CMK (cell line): Measurements from ENCODE around the genes PRKAR2A and GMPPB.

GRCh38 chr3:48430761-48431220 is 905 bp upstream of the PLXNB1 start:
- RRBS: no CpG with 5 or more reads among the region's 3 CpGs

- RRBS: no CpG with 5 or more reads among the region's 5 CpGs
These were observed 7.3 kb downstream of the TREX1 start for GRCh38 chr3:48473384-48473745.

DNA sequence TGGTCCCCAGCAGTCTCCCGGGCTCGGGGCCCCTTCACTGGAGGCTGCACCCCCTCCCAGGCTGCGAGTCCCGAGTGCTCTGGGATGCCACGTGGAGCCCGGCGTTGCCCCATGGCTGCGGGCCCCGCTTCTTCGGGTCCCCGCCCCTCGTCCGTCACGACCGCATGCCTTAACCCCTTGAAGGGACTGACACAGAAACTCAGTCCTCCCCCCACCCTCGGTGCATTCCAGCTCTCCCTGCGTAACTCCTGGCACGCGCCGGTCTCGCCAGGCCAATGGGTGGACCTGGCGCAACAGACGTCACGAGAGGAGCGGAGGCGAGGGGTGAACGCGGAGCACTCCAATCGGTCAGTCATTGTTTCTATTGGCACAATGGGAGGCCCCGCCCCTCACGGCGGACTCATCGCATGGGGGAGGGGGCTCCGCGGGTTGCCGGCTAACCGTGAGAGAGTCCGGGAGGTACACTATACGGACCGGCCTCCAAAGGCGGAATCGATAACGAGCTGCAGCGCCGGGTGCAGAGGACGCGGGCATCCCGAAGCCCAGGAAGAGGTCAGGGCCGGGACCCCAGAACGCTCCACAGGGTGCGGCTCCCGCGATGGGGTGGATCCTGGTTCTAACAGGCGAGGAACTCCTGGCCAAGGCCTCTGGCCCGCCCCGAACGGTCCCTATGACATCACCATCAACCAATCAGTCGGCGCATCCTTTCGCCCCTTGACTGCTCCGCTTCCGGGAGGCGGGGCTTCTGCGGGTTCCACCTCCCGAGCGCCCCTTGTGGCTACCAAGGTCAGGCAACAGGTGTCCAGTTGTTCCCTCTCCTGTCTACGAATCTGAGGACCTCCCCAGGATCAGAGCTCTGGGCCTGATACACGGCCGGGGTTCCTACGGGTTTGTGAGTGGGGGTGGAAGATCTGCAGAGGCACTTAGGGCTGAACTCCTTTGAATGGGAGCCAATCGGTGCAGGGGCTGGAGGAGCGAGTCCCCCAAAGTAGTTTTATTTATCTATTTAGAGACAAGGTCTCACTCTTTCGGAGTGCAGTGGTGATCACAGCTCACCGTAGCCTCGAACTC is 1.1 kb upstream of the CELSR3 start:
- RRBS: 5% methylated on average over 14 of the region's 75 CpGs

DNA sequence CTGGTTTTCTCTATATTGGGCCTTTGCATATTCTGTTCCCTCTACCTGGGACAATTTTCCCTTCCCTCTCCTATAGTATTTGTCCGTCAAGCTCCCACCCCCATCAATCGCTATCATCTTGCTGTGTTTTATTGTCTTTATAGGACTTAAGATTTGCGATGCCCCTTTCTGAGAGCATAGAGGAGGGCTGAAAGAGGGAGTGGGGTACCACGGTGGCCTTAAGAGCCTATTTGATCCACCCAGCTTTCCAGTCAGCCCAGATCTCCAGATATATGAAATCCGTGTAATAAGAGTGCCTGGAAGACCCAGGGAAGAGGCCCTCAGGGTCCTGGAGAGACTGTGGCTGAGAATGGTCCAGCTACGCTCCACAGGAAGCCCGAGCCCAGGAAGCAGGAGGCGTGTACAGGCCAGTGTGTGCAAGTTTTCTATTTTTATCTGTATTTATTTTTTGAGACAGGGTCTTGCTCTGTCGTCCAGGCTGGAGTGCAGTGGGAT is 827 bp upstream of the NCKIPSD start:
- RRBS: no CpG with 5 or more reads among the region's 9 CpGs

GRCh38 chr3:48734917-48735403 is 17.9 kb upstream of the IP6K2 start:
- RRBS: no CpG with 5 or more reads among the region's 10 CpGs

- RRBS: 2% methylated on average over 10 of the region's 118 CpGs
These were observed at the start of gene PRKAR2A for GRCh38 chr3:48846974-48848067. Gene PRKAR2A, minus strand, starts transcription at chr3:48847874.

GRCh38 chr3:48918192-48918564 is 464 bp upstream of the ARIH2 start:
- RRBS: under 1% methylated on average over 4 of the region's 20 CpGs

DNA sequence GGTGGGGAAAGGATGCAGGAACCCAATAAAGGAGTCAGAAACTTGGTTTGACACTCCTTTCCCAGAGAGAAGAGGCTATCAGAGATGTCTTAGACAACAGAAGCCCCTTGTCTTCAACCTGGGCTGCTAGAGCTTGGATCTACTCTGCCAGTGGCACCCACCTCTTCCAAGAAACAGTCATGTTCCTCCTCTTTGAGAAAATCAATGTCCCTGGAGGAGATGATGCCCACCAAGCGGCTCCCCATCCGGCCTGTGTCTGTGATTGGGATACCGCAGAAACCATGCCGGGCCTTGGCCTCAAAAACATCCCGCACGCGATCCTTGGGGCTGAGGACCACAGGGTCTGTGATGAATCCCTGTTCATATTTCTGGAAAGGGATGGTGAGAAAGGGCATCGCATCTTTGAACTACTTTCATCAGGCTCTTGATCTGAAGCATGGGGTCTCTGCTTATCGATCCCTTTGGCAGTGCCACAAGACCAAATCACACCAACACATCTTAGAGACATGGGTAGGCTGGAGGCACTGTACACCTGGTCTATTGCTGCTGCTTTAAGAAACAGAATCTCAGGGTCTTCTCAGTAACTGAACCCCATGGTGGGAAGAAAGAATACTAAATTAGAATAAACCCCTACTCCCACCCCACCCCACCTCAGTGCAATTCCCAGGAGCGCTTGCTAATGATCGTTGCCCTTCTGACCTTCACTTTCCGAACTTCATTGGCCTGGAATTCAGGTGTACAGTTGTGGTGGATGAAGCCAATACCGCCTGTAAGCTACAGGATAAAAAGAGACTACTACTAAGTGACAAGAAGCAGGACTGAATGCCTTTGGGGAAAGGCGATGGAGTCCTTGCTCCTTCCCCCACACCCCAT is 1.4 kb downstream of the IMPDH2 start:
- RRBS: no CpG with 5 or more reads among the region's 14 CpGs

GRCh38 chr3:49119809-49120469 is 684 bp downstream of the USP19 start:
- RRBS: 2% methylated on average over 3 of the region's 13 CpGs

DNA sequence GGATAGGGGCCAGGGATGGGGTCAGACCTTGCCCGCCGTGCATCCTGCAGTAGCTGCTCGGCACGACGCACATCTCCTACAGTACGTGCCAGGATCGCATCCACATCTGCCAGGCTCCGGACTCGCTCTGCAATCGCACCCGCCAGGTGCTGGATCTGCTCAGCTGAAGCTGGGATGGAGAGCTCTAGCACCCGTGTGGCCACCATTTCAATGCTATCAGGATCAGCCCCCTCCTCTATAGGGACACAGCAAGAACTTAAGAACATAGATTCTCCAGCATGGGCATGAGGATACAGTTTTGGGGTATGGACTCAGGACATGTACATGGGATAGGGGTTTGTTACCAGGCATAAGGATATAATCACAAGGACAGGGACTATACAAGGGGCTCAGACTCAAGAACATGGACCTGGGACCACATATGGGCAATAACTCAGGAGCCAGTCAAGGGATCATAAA is 1.5 kb upstream of the USP19 start:
- RRBS: no CpG with 5 or more reads among the region's 12 CpGs

DNA sequence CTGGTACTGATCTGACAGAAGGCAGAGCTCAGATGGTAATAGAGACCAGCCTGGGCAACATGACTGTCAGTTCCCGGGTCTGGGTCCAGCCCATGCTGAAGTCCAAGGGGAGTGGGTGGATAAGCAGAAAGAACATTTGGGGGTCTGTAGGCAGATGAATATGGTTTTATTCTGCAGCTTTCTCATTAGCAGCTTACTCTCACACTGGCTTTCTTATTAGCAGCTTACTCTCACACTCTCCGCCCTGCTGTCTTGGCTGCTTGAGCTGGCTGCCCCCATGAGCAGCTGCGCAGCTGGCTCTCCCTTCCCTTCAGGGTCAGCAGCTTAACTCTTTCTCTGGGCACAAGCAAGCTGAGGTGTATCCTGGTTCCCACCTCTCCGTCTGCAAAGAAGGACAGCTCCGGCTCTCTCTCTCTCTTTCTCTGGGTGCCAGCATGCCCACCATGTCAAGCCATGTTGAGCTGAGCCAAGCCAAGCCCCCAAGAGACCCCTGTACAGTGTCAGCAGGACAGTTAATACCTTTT is 18.6 kb downstream of the IHO1 start:
- RRBS: no CpG with 5 or more reads among the region's 5 CpGs

DNA sequence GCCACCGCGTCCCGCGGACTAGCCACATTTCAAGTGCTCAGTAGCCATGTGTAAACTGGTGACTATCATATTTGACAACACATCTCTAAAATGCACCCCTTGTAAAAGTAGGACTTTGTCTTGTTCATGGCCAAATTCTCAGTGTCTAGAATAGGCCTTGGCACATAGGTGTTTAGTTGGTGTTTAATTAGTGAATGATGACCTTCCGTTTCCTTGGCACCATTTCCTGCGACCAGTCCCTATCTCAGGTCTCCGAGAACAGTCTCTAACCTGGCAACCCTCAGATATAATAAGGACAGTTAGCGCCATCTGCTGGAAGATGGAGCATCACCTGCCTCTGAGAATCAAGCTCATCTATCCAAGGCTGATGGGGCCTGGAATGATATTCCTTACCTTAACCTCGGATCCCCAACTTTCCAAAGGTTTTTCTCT is 19.9 kb upstream of the NICN1 start:
- RRBS: no CpG with 5 or more reads among the region's 9 CpGs

DNA sequence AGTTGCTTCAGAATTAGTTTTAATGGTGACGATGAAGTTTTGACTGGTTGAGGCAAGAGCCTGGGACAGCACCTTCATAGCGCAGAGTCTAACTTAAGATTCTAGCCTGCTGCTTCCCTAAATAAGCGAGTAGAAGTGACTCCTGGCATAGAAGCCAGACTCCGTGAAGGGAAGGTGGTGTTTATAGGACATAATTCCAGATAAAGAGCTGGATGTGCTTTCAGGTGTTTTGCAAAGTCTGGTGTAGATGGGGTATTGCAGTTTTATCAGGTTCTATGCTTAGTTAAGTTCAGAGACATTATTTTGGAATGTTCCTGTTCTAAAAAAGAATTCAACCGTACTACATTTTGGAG is 1.0 kb downstream of the DAG1 start:
- RRBS: no CpG with 5 or more reads among the region's 5 CpGs

- RRBS: no CpG with 5 or more reads among the region's 3 CpGs
These were observed 30.6 kb downstream of the DAG1 start for GRCh38 chr3:49500688-49501038.

DNA sequence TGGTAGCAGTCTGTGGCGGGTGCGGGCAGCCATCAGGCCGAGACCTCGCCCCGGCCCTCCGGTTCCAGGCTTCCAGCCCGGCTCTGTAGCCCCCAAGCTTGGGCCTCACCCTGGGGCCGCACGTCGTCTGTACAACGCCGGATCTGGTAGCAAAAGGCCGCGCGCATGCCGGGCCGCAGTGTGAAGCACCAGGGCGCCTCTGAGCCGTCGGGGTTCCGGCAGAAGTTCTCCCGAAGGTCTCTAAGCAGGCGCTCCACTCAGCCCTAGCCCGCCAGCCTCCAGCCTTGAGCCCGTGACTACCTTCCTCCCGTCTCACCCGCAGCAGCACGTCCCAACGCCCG is 3.4 kb downstream of the MST1 start:
- RRBS: no CpG with 5 or more reads among the region's 30 CpGs

GRCh38 chr3:49722365-49723188 is 1.2 kb downstream of the GMPPB start:
- RRBS: no CpG with 5 or more reads among the region's 18 CpGs

- RRBS: 1% methylated on average over 44 of the region's 101 CpGs
These were observed at the start of gene GMPPB for GRCh38 chr3:49723665-49724625. Gene GMPPB, minus strand, starts transcription at chr3:49723951.

DNA sequence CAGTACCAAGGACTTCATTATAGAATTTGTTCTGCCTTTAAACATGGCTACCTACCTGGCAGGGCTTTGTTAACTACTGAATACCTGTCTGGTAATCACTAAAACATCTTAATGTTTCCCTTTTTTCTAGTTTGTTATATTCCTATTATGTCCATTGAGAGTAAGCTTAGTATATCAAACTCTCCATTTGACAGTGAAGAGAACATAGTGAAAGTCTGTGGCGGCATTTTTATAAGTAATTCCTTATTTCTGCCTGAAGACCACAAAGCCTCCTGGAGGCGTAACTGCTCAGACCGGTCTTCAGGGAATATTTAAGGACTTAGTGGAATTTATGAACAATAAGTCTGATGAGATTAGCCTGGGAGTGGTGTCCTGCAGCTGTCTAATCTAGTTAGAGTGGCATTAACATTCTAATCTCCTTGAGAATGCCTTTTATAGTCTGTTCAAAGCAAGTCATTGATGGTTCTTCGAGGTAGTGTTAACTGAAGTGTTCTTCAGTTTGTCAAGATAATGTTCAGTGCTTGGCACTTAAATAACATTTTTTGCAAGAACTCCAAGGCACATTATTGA is 12.1 kb downstream of the RBM5 start:
- RRBS: no CpG with 5 or more reads among the region's 4 CpGs

- RRBS: 4% methylated on average over 4 of the region's 12 CpGs
These were observed 32.6 kb downstream of the RBM5 start for GRCh38 chr3:50121116-50121979.